Parietal lobe (tissue), 2 donors: ENCODE measurements around a stretch of chr6.

DNA sequence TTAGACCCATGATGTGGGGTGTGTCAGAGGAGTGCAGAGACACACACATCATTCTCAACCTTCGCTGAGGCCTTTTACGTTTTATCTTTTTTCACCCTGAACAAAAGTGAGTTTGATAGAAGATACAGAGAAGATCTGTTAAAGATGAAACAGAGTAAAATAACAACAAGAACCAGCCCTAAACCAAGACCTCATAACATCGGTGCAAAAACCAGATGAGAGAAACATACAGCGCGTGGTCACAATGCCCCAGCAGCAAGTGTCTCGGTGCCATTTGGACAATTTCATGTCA lies 35.5 kb upstream of the FRMD1 start:
- RAMPAGE, long total RNA = no peak

- RAMPAGE, long total RNA = no peak
Observed at GRCh38 chr6:168196094-168197444, 117.6 kb upstream of the FRMD1 start.

DNA sequence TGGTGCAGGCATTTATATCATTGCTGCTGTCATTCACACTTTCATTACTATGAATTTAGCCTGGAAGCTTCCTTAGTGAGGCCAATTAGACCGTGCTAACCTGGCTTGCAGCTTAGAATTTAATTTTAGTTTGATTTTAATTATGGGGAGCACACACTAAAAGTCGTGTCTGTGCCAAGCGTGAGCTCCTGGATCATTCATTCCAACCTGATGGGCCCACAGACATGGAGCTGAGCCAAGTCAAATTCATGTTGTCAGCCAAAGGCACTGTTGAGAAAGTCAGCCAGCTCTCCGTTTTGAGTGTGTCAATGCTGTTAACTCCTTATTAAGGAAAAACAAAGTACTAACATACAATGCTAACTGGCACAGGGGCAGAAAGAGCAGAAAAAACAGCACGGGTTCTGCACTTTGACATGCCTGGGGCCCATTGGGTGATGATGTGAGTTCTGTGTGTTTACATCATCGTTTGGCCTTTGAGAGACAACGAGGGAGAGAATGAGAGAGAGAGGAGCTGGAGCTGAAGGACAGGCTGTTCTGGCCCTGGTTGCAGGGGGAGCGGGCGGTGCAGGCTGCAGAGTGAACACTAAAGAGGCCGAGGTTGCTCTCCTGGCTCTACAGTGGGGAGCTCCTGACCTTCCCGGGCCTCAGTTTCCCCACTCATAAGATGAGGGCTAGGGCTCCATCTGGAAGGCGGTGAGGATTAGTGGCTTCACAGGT lies 85.8 kb downstream of the SMOC2 start:
- RAMPAGE, long total RNA = no peak

GRCh38 chr6:168537396-168537717 lies 96.4 kb downstream of the SMOC2 start:
- RAMPAGE, long total RNA = no peak

DNA sequence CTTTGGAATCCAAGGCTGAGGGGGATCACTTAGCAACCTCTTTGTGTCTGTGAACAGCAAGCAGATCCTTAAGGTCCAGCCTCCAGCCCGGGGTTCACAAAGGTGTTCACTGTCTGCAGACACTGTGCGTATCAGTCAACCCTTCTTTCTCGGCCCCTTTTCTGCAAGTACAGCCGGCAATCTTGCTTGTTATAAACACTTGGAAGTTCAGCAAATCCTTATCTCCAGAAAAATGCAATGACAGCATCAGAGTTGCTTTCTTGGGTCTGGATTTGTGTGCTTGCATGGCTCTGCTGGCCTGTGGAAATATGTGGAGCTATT lies 100.2 kb downstream of the SMOC2 start:
- RAMPAGE, long total RNA = no peak

DNA sequence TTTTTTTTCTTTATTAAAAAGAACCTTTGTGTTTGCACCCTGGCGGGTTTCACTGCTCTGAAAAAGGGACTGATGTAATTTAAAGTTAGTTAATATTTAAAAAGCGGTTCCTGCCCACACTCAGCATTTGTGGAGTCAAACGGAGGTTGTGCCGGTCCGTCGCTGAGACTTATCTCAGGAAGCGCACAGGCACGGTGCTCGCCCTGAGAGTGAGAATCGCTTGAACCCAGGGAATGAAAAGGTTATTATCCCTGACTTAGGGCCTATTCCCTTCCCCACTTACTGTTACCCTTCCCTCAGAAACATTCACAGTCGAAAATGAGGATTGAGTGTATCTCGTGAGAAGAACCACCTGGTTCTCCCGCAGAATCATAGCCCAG lies 366.6 kb downstream of the THBS2 start:
- RAMPAGE, long total RNA = no peak

DNA sequence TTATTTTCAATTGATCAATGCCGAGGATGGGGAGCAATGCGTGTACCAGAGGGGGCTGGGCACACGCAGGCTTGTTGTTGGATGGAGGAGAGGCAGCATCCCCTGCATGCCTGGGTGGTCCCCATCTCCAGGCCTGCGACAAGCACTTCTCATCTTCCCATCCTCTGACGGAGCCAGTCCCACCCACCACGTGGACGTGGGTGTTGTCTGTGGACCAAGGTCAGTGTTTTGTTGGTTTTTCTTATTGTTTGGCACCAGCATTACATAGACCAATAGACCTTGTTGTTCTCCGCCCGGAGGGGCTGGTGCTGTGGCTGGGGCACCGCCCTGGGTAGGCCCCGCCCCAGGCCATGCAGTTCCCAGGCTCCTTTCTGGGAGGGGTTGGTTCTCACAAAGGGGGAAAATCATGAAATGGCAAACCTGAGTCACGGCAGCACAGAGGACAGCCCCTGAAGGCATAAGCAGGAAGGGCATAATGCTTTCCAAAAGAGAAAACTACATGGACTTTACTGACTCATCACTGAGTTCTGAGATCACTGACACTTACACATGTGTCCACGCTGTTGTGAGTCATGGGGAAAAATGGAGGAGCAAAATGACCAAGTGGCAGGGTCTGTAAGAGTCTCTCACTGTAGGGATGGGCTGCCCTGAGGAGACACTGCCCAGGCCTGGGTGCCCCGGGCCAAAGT lies 90.8 kb downstream of the THBS2 start:
- RAMPAGE, long total RNA = no peak

DNA sequence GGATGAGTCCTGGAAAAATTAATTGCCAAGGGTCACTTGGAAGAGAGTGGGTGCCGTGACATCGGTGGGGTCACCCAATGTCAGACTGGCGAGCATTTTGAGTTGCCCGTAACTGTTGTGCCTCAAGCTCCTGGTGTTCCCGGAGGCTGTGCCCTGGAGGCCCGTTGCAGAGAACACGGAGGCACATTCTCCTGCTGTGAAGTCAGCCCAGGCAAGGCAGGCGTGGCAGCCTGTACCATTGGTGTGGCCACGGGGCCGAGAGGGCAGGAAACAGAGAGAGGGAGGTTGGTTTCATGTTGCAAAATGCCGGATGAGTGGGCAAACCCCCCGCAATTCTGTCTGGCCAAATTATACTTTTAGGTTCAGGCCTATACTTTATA lies 81.2 kb downstream of the THBS2 start:
- RAMPAGE, long total RNA = no peak

DNA sequence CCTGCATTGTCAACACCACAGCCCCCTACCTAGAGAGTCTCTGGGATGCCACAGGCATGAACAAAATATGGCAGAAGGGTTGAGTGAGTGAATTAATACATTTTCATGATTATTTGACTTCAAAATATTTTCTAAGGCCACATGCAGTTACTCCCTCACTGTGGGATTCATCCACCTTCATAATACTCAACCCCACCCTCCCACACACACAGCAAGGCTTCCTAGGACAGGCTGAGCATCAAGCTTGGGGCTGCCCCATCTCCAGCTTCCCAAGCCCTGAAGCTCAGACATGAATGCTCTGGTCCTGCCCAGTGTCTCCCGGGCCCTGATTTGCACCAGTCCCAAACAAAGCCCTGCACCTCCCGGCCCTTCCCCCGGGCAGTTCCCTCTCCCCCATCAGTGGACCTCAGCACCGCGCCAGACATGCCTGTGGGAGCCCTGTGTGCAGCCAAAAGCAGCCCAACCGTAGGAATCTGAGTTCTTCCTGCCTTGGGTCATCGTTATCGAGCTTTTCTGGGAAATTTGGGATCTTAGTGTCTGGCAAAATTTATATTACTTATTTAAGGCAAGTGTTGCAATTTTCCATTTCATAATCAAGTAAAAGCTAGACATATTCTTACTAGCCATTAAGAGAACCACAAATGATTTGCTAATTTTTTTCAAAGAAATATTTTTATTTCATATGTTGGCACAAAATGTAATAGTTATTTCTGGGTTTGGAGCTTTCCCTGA lies 63.5 kb downstream of the THBS2 start:
- RAMPAGE, long total RNA = no peak

GRCh38 chr6:169269222-169269962 lies 15.7 kb upstream of the THBS2 start:
- RAMPAGE, long total RNA = no peak

GRCh38 chr6:169589324-169590248 lies 112.2 kb downstream of the WDR27 start:
- RAMPAGE, long total RNA = no peak

- RAMPAGE, long total RNA = no peak
Observed at GRCh38 chr6:169667715-169668387, 34.0 kb downstream of the WDR27 start.

DNA sequence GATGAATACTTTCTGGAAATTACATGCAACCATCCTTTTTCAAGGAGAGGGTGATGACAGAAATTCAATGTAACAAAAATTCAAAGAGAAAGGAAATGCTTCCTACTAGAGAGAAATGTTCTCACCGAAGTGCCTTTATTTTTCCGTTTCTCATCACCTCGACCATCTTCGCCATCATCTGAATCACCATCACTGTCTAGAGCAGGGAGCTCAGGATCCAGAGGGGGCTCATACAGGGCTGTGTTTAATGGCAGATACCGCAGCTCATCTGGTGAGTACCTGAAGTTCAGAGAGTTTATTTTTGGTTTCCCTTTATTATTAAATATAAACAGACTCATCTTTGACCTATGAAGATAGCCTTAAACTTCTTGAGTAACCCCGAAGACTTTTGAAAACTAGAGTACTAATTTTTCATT lies 10.3 kb downstream of the C6orf120 start:
- RAMPAGE, long total RNA = no peak

GRCh38 chr6:169752300-169752798 lies 927 bp downstream of the ERMARD start:
- RAMPAGE, long total RNA = no peak

GRCh38 chr6:169763663-169764385 lies 12.4 kb downstream of the ERMARD start:
- RAMPAGE, long total RNA = no peak

DNA sequence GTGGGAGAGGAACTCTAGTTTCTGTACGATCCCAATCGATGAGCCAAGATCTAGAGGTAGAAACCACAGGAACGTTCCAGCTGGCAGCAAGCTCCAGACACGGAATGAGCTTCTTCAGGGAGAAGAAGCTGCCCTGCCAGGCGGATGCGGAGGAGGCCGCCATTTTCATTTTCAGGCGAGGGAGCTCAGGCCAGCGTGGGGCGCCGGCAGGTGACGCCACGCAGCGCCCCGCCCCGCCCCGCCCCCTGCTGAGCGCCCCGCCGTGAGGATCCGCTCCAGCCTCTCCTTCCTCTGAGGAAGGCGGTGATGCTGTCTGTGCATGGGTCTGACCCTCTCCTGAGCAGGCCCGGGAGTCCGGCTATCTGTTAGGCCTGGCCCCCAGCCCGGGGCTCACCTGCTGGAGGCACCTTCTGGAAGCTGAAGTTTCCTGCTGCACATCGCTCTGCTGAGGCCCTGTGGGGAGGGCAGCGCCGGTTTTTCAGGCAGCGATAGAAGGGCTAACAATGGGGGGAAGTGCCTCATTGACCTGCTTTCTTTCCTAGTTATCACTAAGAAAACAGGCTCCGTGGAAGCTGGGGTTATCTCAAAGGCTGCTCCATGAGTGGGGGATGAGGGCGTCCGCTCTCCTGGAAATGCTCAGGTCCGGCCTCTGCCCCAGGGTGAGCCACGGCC lies 147.6 kb downstream of the ERMARD start:
- RAMPAGE, long total RNA = no peak

DNA sequence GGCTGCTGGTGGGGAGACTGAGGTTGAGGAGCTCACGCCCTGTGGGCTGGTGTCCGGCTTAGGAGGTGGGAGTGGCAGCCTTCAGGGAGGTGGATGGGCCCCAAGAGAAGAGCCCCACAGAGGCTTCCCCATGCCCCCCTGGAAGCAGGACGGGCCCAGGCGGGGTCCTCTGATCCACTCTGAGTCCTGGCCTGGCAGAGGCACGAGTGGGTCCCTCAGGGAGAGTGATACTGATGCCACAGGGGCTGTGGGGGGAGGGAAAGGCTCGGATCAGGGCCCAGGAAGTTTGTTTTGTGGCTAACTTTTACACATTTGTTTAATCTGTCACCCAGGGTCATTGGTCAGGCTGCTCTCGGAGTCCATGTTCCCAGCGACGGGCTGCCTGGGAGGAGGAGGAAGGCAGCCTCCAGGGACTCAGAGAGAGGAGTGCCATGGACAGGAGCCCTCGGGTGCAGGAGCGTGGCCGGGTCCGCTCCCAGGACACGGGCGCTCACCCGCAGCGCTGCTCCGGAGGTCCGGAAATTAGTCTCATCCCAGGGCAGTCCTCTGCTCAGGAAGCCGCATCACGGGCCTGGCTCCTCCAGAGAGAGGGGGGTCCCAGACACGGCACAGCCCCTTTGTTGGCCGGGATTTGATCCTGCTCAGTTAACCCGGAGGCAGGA lies 170.9 kb downstream of the ERMARD start:
- RAMPAGE, long total RNA = no peak

DNA sequence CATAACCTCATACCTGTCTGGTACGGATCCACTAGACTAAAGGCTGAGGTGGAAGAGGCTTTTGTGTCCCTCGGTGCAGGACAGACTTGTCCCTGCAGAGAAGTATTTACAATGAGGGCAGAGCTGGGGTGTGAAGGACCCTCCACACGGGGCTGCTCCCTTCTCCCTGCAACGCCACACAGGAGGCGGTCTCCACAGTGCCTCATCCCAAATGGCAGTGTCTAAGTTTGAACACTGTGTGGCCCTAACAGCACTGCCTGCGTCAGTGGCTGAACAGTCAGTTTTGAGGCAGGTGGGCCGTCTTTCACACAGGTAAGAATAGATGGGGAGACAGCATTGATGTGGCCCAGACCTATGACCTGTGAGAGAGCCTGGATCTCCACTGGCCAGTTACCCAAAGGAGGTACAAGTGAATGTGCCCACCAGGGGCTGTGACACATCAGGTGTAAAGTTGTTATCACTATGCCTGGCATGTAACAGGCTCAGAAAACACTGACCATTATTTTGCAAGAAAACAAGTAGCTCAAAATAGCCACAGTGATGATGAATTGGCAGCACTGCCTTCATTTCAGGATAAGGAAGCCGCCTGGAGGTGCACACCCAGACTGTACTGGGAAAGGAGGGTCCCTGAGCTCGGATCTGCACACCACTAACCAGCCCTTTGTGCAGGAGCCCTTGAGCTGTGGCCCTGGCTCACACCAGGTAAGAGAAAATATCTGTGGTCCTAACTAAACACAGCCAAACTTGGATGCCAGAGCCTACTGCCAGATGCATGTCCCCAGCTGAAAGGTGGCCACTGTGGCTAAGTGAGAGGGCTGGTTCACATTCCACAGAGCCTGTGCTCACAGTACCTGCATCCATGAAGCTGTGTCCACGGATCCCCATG lies 246.8 kb downstream of the DLL1 start:
- RAMPAGE, long total RNA = no peak

GRCh38 chr6:170087886-170088322 lies 203.0 kb downstream of the DLL1 start:
- RAMPAGE, long total RNA = no peak

- RAMPAGE, long total RNA = no peak
Observed at GRCh38 chr6:170159632-170160771, 130.9 kb downstream of the DLL1 start.